ENCODE measurements around the genes ASCC2 and SF3A1.

DNA sequence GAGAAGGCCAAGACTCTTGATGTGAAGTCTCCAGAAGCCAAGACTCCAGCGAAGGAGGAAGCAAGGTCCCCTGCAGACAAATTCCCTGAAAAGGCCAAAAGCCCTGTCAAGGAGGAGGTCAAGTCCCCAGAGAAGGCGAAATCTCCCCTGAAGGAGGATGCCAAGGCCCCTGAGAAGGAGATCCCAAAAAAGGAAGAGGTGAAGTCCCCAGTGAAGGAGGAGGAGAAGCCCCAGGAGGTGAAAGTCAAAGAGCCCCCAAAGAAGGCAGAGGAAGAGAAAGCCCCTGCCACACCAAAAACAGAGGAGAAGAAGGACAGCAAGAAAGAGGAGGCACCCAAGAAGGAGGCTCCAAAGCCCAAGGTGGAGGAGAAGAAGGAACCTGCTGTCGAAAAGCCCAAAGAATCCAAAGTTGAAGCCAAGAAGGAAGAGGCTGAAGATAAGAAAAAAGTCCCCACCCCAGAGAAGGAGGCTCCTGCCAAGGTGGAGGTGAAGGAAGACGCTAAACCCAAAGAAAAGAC is 9.9 kb downstream of the NEFH start:
- PRO-cap, 2 experiments = no peak in any of the 2 experiments

- PRO-cap, 2 experiments = no peak in any of the 2 experiments
Measured at GRCh38 chr22:29804551-29805007, 33.5 kb downstream of the ASCC2 start.

DNA sequence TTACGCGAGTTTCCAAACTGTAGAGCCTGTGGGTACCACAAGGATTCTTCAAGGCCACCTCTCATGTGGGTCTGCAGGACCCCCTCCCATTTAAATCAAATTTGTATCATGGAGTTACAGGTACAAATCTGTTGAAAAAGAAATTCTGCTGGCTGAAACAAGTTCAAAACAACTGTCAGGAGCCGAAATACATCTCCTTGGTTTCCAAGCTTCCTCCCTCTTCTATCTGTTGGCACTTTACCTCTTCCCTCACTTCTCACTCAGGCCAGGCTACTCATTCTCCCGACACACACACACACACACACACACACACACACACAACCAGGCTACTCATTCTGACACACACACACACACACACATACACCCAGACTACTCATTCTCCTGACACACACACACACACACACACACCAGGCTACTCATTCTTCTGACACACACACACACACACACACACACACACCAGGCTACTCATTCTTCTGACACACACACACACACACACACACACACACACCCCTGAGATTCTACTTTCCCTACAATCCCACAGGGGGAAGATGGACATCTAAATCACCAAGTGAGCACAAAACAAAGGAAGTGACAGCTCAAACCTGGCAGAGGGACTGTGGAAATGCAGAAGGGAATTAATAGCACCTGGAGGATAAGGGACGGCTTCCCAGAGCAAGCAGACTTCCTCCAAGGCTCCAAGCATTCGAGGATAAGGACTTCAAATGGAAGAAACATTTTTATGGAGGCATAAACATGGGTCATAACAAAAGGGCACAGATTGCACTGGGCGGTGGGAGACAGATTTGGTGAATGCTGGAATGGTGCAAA is 10.4 kb downstream of the ASCC2 start:
- PRO-cap, 2 experiments = no peak in any of the 2 experiments

- PRO-cap, 2 experiments = peak in 2 of 2 experiments; most common plus-strand start chr22:29838453 (in 2); most common minus-strand start chr22:29838201 (in 2)
Measured at GRCh38 chr22:29837930-29838740, at the start of gene ASCC2. Gene ASCC2, minus strand, starts transcription at chr22:29838274.

DNA sequence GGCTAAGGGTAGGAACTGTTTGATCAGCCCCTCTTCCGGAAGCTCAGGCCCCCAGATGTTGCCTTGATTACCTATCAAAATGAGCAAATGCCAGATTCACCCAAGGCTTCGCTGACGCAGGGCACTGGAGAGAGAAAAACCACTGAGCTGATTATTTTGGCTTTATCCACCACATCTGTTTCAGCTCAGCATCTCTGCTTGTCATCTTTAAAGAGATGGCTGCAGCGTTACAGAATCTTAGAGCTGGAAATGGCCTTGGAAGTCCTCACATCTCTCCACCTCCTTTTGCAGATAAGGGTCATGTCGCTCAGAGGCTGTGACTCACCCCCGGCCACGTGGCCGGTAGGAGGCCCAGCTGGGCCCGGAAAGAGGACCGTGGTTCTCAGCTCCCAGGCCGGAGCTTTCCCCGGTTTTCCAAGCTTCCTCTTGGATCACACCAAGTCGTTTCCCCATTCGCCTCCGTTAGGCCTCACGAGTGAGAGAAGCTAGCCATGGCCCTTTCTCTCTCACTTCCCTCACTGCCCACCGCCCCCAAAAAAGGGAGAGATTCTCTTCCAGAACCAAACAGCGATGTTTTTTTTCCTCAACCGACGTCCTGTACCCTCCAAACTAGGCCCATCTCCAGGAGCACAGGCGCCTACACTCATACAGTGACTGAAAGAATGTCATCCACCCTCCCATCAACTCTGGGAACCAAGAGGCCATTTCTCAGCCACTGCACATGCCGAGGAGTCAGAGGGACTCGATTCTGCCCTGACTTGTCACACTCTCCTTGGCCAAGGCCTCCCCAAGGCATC is 37.7 kb downstream of the LIF start:
- PRO-cap, 2 experiments = peak in 1 of 2 experiments; most common plus-strand start position 345 of the sequence (in 1); most common minus-strand start position 266 of the sequence (in 1)

DNA sequence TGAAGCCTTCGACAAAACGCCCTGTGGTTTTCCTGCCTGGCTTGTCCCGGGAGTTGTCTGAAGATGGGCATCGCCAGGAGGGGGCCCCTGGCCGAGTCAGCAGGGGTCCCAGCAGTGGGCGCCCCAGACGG is 288 bp upstream of the LIF start:
- PRO-cap, 2 experiments = no peak in any of the 2 experiments

DNA sequence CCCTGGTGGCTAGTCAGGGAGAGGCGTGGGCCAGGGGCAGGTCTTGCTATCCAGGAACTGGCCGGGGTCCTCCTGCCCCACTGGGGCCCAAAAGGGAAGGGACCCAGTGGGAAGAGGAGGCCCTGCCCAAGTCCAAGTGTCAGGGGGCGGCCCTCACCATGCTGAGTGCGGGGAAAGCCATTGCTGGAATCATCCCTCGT is 2.4 kb downstream of the CASTOR1 start:
- PRO-cap, 2 experiments = no peak in any of the 2 experiments

- PRO-cap, 2 experiments = no peak in any of the 2 experiments
Measured at GRCh38 chr22:30311892-30312652, 14.7 kb downstream of the TBC1D10A start.

GRCh38 chr22:30324953-30325623 is 1.7 kb downstream of the TBC1D10A start:
- PRO-cap, 2 experiments = no peak in any of the 2 experiments

- PRO-cap, 2 experiments = peak in 2 of 2 experiments; most common minus-strand start chr22:30341784 (in 1)
Measured at GRCh38 chr22:30341002-30341967, 14.5 kb upstream of the TBC1D10A start.

- PRO-cap, 2 experiments = peak in 1 of 2 experiments; most common minus-strand start chr22:30352538 (in 1)
Measured at GRCh38 chr22:30352303-30352790, 4.3 kb downstream of the SF3A1 start.

GRCh38 chr22:30356266-30357254 is at the start of gene SF3A1:
Gene SF3A1, minus strand, starts transcription at chr22:30356894.
- PRO-cap, 2 experiments = peak in 2 of 2 experiments; most common plus-strand start chr22:30357081 (in 2); most common minus-strand start chr22:30356544 (in 2)

- PRO-cap, 2 experiments = no peak in any of the 2 experiments
Measured at GRCh38 chr22:30408978-30409517, 12.2 kb downstream of the SEC14L2 start.

DNA sequence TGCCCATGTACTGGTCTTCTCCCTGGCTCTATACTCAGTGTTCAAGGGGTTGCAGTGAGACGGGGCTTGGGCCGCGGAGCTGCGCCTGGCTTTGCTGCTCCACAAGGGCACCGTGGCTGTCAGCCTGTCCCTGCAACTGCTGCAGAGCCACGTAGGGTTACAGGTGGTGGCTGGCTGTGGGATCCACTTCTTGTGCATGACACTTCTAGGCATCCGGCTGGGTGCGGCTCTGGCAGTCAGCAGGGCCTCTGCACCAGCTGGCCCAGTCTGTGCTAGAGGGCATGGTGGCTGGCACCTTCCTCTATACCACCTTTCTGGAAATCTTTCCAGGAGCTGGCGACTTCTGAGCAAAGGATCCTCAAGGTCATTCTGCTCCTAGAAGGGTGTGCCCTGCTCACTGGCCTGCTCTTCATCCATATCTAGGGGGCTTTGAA is 14.3 kb downstream of the MTFP1 start:
- PRO-cap, 2 experiments = no peak in any of the 2 experiments

- PRO-cap, 2 experiments = no peak in any of the 2 experiments
Measured at GRCh38 chr22:30541804-30542899, 4.4 kb downstream of the SEC14L6 start.

GRCh38 chr22:30576057-30576474 is 1.6 kb upstream of the GAL3ST1 start:
- PRO-cap, 2 experiments = no peak in any of the 2 experiments

DNA sequence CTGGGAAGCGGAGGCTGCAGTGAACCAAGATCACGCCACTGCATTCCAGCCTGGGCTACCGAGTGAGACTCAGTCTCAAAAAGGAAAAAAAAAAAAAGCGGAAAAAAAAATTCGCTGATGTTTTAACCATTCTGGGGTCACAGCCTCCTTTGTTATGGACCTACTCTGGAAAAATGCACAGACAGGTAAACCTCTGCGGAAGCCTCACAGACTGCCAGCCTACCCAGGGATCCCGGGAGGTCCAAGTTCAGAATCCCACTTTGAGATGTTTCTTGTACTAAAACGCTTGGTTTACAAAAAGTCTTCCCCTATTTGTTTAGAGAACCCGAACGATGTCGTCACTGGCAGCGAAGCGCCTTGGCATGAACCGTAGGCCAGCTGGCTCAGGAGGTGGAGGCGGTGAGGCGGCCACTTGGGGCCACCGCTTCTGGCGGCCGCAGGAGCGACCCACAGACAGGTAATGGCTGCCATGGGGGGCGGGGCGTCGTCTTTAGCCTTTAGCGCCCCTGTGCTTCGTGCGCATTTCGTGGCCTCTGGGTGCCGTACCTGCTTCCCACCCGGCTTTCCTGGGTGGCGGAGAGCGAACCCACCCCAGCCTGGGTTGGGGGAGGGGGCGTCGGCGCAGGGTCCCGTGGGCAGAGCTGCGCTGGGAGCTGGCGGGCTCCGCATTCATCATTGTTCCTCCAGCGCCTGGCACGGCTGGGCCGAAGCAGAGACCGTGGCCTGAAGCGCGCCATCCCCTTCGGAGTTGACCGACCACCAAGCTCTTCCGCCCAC is 598 bp upstream of the OSBP2 start:
- PRO-cap, 2 experiments = peak in 2 of 2 experiments; most common plus-strand start position 386 of the sequence (in 2)

- PRO-cap, 2 experiments = no peak in any of the 2 experiments
Measured at GRCh38 chr22:30822961-30823513, 128.4 kb downstream of the OSBP2 start.

DNA sequence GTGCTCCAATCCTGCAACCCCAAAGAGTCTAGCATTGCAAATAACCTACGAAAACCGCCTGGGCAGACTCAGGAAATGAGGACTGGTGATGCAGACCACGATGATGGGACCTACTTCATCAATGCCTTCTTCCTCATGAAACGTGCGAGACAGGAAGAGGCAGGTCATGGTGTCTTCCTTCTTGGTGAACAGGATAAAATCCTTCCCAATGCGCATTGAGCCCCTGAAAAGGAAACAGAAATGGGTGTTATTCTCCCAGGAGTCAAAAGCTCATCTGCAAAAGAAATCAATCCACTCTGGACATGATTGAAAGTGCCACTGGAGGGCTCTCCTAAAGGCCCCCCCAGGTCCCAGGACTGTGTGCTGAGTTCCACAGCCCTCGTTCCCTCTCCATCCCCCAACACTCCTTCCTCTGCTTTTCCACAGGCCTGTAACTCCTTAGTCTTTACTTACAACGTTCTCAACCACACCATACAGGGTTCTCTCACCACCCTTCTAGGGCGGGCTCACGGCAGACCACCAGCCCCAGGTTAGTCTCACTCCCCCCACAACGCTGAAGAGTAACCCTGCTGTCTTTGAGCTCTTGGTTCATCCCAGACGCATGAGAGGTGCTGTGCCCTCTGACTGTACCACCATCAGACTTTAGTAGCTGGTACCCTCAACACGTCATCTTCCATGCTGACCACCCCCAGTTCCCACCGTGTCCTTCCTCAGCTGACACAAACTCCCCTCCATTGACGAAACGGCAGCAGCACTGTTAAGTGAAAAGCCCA is 22.2 kb downstream of the MORC2 start:
- PRO-cap, 2 experiments = no peak in any of the 2 experiments

- PRO-cap, 2 experiments = no peak in any of the 2 experiments
Measured at GRCh38 chr22:30974735-30975391, 6.3 kb upstream of the MORC2 start.